Camera-type eye (tissue), 1 donor: ENCODE measurements around a stretch of chr13.

GRCh38 chr13:40441144-40441734 is 225.2 kb downstream of the FOXO1 start:
- RAMPAGE, long total RNA: no peak

- RAMPAGE, long total RNA: no peak
Observed at GRCh38 chr13:40555337-40555753, 111.1 kb downstream of the FOXO1 start.

- RAMPAGE, long total RNA: no peak
Observed at GRCh38 chr13:40587652-40588180, 78.7 kb downstream of the FOXO1 start.

GRCh38 chr13:40617814-40618575 is 48.4 kb downstream of the FOXO1 start:
- RAMPAGE, long total RNA: no peak

GRCh38 chr13:40653112-40653706 is 13.2 kb downstream of the FOXO1 start:
- RAMPAGE, long total RNA: no peak

DNA sequence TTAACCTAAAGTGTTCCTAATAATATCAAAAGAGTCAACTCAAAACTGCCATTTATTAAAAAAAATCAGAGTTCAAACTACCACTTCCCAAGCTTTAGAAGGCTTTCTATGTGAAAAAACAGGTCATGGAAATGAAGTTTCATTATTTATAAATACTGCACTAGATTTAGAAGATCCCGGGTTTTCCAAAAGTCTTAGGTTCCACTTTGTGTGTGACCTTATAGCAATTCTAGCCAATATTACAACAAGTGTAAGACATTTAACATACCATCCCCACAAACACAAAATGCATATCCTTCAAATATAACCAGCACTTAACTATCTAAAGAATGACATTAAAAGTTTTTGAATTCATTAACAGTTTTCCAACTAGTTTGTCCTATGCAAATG is 4.2 kb downstream of the FOXO1 start:
- RAMPAGE, long total RNA: no peak

- RAMPAGE, long total RNA: no peak
Observed at GRCh38 chr13:40664107-40664965, 2.1 kb downstream of the FOXO1 start.

- RAMPAGE, long total RNA: no peak
Observed at GRCh38 chr13:40880824-40881165, 91.4 kb downstream of the SLC25A15 start.

DNA sequence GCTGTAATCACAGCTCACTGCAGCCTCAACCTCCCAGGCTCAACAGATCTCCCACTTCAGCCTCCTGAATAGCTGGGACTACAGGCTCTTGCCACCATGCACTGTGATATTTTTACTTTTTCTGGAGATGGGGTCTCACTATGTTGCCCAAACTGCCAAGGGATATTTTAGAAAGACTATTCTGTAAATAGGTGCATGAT is 90.6 kb downstream of the ELF1 start:
- RAMPAGE, long total RNA: no peak

- RAMPAGE, long total RNA: no peak
Observed at GRCh38 chr13:40948676-40949148, 70.4 kb downstream of the ELF1 start.

DNA sequence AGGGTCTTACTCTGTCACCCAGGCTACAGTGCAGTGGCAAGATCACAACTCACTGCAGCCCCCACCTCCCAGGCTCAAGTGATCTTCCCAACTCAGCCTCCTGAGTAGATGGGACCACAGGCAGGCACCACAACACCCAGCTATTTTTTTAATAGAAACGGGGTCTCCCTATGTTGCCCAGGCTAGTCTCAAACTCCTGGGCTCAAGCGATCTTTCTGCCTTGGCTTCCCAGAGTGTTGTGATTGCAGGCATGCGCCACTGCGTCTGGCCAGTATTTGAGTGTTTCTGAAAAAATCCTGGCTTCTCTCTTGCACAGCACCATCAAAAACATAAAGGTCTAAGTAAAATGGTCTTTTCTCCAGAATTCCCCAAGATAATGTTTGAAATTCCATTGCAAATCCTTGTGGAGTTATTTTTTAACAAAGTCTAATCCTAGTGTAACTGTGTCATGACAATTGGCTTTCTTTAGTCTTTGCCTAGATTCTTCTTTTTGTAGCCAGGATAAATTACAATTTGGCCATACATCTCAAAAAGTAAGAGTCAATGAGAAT is 47.8 kb downstream of the ELF1 start:
- RAMPAGE, long total RNA: no peak

GRCh38 chr13:40984076-40984613 is 35.0 kb downstream of the ELF1 start:
- RAMPAGE, long total RNA: no peak

GRCh38 chr13:41417327-41417701 is 40.0 kb upstream of the RGCC start:
- RAMPAGE, long total RNA: no peak

- RAMPAGE, long total RNA: no peak
Observed at GRCh38 chr13:41457696-41458041, 319 bp downstream of the RGCC start.

DNA sequence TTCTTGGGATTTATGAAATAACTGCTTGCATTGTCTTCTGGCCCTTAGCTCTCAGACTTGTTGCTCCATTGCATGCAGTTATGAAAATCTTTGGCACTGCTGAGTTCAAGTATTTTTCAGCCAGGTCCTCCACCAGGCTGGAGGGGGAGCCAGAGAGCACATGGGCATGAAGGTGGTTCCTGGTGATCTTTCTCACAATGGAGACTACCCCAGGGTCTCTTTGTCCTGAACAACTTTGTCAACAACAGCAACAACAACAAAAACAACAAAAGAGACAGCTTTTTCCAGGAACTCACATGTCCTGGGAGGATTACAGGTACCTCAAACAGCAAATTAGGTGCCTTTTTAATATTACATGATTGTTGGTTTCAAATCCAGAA is 1.6 kb downstream of the RGCC start:
- RAMPAGE, long total RNA: no peak

GRCh38 chr13:41459304-41459701 is 2.0 kb downstream of the RGCC start:
- RAMPAGE, long total RNA: no peak

- RAMPAGE, long total RNA: no peak
Observed at GRCh38 chr13:41463890-41464186, 6.5 kb downstream of the RGCC start.

DNA sequence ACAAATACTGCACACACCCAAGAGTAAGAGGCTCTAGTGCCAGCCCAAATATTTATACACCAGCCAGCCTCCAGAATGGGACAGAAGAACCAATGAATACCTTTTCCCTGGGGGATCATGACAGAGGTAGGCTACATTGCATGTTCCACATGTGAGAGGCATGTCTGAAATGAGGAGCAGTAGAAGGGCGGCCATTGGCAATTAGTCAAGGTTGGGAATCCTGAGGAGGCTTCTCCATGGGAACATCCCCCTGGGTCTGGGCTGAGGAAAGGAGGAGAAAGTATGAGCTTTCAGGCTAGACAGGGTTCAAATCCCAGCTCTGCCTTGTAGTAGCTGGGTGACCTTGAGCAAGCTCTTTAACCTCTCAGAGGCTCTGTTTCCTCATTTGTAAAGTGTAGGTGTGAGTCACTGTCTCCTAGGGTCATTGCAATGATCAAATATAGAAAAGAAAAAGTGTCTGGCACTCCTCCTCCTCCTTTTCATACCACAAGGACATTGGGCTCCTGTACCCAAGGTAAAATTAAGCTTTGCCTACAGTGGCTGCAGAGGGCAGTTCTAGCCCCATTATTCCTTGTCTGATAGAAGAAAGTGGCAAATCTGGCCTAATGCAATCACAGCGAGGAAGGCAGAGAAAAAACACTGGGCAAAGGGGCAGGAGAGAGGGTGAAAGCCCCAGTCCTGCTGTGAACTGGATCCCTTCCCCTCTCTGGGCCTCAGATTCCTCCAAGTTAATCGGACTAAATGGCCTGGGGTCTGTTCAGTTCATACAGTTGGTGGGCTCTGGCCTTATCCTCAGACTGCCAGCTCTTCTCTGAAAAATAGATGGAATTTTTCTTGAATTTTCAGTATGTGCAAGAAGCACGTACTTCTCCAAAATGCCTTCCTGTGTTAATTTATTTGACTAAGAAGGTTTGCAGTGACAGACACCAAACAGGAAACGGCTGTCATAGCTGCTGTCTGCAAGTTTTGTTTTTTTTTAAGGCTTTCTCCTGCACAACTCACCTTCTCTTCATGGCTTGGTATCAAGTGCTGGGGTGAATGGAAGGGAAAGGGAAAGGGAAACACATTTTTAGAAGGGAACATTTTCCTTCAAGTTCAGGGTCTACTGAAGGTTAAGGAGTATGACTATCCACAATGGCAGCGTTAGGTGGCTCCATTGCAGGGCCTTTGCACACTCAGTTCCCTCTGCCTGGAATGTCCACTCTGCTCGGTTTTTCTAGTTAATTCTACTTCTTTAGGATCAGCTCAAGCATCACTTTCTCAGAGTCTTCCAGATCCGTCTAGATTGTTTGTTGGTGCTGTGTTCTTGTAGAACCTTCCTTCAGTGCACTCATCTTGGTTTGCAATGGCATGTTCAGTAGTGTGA is 35.3 kb downstream of the RGCC start:
- RAMPAGE, long total RNA: no peak

GRCh38 chr13:41503273-41503813 is 46.0 kb downstream of the RGCC start:
- RAMPAGE, long total RNA: no peak

GRCh38 chr13:41875853-41876724 is 84.8 kb downstream of the VWA8 start:
- RAMPAGE, long total RNA: no peak